Astrocyte (in vitro differentiated cells and primary cell): ENCODE results near the gene POLR3H.

- PRO-cap = no peak
- RRBS, 2 experiments = no CpG with 5 or more reads among the region's 4 CpGs
Observed at GRCh38 chr22:39911222-39911595, 10.3 kb downstream of the GRAP2 start.

- PRO-cap = no peak
- RRBS, 2 experiments = no CpG with 5 or more reads among the region's 10 CpGs
Observed at GRCh38 chr22:39952296-39952863, 7.8 kb upstream of the TMA7B start.

DNA sequence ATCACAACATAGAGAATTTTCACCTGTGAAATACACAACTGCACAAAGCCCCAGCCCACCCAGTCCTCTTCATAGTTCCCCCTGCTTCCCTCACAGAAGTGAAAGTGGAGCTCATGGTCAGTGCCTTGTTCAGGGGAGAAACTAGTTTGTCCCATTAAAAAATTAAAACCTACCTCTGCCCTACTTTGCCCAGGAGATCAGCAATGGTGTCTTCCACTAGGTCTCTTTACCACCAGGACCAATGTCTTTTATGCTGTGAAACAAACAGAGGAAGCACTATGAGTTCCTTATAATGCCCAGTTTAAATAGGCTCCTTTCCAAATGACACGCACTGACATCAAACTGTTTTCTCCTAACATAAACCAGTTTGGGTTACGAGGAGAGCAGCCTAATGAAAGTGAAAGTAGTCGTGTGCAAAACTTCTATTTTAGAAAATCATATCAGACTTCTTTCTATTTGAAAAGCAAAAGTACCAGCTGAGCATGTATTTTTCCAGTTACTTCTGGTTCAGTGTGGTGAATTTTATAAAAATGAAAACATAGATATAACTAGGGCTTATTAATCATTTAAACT, 69.9 kb upstream of the ADSL start:
- PRO-cap = no peak
- RRBS, 2 experiments = no CpG with 5 or more reads among the region's 3 CpGs

GRCh38 chr22:40289215-40289652, 57.1 kb upstream of the ADSL start:
- PRO-cap = no peak
- RRBS, 2 experiments = no CpG with 5 or more reads among the region's 4 CpGs

DNA sequence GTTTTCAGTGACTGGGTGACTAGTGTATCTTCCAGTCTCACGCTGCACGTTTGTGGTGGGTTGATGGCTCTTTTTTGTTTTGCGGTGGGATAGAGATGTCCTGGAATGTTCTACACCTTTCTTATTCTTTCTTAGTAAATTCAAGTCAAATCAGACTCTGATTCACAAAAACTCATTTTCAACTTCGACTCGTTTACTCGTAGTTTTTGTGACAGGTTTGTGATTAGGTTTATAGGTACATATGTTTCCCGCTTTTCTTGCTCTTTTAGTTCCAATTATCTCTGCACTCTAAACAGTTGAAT, 890 bp downstream of the SGSM3 start:
- PRO-cap = no peak
- RRBS, 2 experiments = no CpG with 5 or more reads among the region's 7 CpGs

DNA sequence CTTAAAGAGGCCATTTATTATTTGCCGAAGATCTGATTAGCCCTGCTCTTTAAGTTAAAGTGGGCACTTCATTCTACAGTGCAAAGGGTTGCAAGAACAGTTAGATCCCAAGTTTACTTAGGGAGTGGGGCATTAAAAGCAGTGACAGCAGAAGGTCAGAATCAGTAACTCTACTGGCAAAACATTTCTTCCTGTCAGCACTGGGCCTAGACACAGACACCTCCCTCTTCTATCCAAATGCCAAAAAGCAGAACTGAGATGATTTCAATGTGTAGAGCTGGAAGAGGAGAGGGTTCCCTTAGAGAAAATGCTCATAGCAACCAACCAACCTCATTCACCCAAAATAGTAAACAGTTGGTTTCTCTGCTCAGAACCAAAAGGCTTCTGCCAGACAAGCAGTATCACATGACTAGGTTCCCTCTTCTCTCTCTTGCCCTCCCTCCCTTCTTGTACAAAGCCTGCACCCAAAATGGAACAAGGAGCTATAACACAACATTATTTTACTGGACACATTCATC, 121.8 kb downstream of the SGSM3 start:
- PRO-cap = no peak
- RRBS, 2 experiments = no CpG with 5 or more reads among the region's 1 CpG

DNA sequence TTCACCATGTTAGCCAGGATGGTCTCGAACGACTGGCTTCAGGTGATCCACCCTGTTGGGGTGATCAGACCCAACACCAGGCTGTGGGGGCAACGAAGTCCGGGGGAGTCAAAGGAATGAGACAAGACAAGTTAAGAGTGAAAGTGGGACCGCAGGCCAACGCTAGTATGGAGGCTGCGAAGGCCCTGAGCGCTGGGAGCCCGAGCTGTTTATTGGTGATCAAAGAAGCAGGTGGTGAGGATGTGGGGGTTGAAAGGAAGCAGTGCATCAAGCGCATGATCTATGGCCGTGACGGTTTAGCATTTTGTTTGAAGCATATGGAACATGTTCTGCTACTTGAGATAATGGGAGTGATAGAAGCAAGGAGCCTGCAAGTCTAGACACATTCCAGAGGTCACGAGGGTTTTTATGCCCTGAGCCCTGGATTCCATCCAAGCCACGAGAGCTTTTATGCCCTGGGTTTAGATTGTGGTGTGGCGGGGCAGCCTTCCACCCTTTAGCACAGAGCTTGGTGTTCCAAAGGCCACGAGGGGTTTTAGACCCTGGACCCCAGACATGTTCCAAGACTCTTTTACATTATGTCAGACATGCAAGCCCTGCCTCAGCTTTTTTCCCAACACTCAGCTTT, 49.5 kb downstream of the MCHR1 start:
- PRO-cap = no peak
- RRBS, 2 experiments = no CpG with 5 or more reads among the region's 16 CpGs

DNA sequence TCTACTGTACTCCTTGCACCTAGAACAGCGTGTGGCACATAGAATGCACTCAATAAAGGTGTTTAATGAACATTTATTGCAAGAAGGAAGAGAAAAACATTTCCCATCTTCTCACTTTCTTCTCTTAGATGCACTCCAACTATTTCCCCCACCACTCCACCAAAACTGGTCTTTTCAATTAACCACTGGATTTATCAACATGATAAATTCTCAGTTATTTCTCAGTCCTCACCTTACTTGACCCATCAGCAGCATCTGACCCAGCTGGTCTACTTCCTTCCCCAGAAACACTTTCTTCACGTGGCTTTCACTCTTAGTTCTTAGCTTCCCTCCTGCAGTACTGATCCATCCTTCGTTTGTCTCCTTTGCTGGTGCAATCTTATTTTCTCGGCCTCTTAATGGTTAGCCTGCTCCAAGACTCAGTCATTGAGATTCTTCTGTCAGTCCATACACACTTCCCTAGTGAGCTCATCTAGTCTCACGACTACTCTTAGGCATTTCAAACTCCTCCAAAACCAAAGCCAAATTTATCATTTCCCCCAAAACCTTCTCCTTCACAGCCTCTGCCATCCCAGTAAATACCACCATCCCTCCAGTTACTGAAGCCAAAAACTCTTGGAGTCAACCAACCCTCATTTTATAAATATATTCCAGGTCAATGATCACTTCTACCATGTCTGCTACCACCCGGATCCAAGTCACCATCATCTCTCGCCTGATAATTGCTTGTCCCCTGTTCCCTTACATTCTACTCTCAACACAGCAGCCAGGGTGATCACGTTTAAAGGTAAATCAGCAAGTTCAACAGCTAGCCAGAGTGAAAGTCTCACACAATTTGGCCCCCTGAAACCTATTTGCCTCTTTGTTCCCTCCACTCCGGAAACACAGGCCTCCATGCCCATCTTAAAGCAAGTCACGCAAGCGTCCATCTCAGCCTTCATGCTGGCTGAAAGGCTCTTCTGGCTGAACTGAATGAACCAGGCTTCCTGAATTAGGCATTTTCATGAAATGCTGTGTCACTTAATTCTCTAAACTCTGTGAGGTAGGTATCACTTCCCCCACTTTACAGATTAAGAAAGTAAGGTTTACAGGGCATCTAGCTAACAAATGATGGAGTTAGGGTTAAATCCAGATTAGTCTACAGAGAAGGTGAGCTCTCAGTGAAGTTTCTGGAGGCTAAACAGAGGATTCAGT, 1.8 kb downstream of the SLC25A17 start:
- PRO-cap = no peak
- RRBS, 2 experiments = no CpG with 5 or more reads among the region's 11 CpGs

- PRO-cap = no peak
- RRBS, 2 experiments = 6% methylated on average over 2 of the region's 34 CpGs; no CpG with 5 or more reads in 1 of the 2 experiments
Observed at GRCh38 chr22:40818311-40819147, 617 bp downstream of the SLC25A17 start.

GRCh38 chr22:41118730-41119038, 26.3 kb downstream of the EP300 start:
- PRO-cap = no peak
- RRBS, 2 experiments = no CpG with 5 or more reads among the region's 3 CpGs

- PRO-cap = no peak
- RRBS, 2 experiments = no CpG with 5 or more reads among the region's 3 CpGs
Observed at GRCh38 chr22:41172360-41172694, 32.8 kb upstream of the L3MBTL2 start.

DNA sequence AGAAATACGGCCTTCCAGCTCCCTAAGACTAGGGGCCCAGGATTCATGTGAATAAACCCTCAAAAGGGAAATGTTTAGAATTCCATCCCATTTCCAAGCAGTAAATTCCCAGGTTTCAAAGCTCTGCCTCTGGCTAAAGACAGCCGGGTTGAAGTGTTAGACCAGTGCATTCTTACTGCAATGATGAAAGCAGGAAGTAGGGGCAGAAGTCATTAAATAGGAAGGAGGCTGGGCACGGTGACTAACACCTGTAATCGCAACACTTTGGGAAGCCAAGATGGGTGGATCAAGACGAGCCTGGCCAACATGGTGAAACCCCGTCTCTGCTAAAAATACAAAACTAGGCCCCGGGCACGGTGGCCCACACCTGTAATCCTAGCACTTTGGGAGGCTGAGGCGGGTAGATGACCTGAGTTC, 23.3 kb upstream of the L3MBTL2 start:
- PRO-cap = no peak
- RRBS, 2 experiments = no CpG with 5 or more reads among the region's 9 CpGs

DNA sequence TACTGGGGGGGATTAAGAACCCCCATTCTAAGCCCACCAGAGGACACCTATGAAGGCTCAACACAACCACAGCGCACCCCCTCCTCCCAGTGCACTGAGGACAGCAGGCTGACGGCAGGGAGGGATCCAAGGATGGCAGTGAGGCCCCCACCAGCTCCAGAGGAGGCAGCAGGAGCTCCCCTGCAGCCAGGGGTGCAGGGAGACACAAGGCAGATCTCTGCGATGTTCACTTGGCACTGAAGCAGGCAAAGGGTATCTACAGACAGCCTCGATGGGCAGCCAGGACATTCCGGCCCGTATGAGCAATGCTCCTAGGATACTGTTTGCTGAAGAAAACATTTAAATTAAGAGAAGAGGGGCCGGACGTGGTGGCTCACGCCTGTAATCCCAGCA, 19.5 kb upstream of the CHADL start:
- PRO-cap = no peak
- RRBS, 2 experiments = no CpG with 5 or more reads among the region's 9 CpGs

DNA sequence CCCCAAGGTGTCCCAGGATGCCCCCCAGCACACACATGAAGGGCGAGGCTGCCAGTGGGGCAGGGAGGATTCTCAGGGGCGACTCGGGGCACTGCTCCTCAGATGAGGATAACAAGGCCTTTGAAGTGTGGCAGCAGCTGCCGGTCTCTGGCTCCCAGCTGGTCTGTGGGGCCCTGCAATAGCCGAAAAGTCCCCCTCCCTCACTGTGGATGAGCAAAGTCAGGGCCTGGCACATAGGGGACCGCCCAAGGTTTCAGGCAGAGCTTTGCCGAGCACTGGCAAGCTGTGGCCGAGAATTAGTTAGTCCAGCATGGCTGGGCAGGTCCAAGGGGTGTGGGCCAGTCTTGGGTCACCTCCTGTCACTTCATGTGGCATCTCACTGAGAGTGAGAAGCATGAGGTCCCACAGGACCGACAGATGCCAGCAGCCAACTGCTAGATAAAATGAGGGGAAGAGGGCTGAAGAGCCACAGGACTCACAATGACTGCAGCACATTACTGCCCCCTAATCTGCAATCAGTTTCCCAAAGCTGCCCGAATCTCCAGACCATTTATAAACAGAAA, 12.6 kb upstream of the TEF start:
- PRO-cap = no peak
- RRBS, 2 experiments = no CpG with 5 or more reads among the region's 10 CpGs

DNA sequence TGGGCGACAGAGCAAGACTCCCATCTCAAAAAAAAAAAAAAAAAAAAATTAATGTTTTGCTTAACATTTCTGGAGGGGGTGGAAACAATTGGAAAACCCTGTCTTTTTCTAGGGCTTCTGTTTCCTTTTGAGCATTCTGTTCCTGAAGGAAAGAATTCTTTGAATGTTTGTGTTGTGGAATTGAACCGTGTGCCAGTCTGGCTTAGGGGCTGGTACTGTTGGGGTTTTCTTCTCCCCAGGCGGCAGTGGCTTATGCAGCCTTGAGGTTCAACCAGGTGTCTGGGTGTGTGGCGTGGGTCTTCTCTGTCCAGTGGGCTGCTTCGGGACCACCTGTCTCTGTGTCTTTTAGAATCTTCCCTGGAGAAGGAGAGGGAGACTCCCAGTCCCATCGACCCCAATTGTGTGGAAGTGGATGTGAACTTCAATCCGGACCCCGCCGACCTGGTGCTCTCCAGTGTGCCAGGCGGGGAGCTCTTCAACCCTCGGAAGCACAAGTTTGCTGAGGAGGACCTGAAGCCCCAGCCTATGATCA, 12.1 kb downstream of the TEF start:
- PRO-cap = no peak
- RRBS, 2 experiments = no CpG with 5 or more reads among the region's 11 CpGs

- PRO-cap = no peak
- RRBS, 2 experiments = no CpG with 5 or more reads among the region's 16 CpGs
Observed at GRCh38 chr22:41415157-41416003, 31.2 kb downstream of the TOB2 start.

GRCh38 chr22:41435608-41436859, 10.6 kb downstream of the TOB2 start:
- PRO-cap = no peak
- RRBS, 2 experiments = no CpG with 5 or more reads among the region's 27 CpGs

GRCh38 chr22:41446894-41447092, 192 bp upstream of the TOB2 start:
- PRO-cap = bidirectional peak, plus-strand start at chr22:41446980, minus-strand start at chr22:41446797
- RRBS, 2 experiments = under 1 to 4% methylated on average over 8 to 12 of the region's 20 CpGs

DNA sequence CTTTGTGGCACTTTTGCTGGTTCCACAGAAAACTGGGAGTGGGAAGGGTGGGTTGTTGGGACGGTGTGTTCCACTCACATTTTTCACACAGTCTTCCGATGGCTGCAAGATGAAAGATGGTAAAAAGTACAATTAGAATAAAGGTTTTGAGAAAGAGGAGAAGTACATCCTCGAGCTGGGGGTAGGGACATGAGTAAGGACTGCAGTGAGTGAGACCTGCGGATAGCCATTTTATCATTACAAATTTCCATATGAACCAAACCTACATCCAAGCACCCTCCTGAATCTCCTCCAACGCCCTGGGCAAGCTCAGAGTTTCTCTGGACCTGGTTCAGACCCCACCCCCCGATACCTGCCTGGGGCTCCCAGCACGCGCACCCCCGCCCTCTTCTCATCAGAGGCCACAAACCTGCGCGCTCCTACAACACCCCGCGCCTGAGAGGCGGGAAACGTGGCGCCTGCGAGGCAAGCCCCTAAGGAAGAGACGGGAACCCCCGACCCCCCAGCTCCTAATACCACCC, 386 bp downstream of the PHF5A start:
- PRO-cap = no peak
- RRBS, 2 experiments = no CpG with 5 or more reads among the region's 19 CpGs

- PRO-cap = unidirectional peak, plus-strand start at chr22:41544871
- RRBS, 2 experiments = 2 to 3% methylated on average over 8 to 17 of the region's 94 CpGs
Observed at GRCh38 chr22:41543906-41545162, at the start of gene POLR3H. Gene POLR3H, minus strand, starts transcription at chr22:41544470.